Bronchial lymph node (tissue), 1 donor: Measurements from ENCODE around the gene SLC36A1.

GRCh38 chr5:150557078-150558374 is 49.6 kb downstream of the NDST1 start:
- PRO-cap: no peak

GRCh38 chr5:150603036-150603705 is 37.3 kb upstream of the SYNPO start:
- PRO-cap: no peak

- PRO-cap: no peak
Measured at GRCh38 chr5:150610904-150611607, 29.4 kb upstream of the SYNPO start.

- PRO-cap: unidirectional peak, minus-strand start at chr5:150626065; bidirectional peak, plus-strand start at chr5:150626387, minus-strand start at chr5:150626233; unidirectional peak, minus-strand start at chr5:150626534
Measured at GRCh38 chr5:150625947-150626825, 14.3 kb upstream of the SYNPO start.

DNA sequence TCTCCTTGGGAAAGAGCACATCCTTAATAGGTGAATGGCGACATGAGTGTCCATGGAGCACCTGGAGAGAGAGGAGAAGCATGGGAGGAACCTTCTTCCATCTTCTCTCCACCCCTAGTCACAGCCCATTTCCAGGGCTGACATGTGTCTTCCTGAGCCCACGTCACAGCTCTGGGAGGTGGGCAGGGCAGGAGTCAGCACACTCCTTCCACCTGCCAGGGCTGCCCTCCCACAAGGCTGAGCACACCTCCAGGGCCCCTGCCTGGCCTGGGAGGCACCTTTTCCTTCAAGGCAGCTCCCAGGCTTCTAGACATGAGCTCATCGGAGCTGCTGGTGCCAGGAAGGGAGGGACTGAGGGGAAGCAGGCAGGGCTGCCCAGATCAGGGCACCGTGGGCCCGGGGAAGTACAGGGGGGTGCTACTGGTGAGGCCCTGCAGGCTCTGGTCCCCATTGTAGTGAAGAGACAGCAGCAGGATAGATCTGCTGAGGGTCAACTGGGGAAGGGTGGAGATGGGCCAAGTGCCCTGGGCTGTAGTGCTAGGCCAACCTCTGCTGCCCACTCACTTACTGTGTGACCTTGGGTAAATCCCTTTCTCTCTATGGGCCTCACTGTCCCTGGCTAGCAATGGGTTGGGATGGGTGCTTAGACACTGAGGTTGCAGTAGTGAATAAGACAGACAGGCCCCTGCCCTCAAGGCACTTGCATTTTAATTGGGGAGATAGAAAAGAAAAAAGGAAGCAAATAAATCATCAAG is 13.5 kb upstream of the SYNPO start:
- PRO-cap: unidirectional peak, minus-strand start at position 120 of the sequence

DNA sequence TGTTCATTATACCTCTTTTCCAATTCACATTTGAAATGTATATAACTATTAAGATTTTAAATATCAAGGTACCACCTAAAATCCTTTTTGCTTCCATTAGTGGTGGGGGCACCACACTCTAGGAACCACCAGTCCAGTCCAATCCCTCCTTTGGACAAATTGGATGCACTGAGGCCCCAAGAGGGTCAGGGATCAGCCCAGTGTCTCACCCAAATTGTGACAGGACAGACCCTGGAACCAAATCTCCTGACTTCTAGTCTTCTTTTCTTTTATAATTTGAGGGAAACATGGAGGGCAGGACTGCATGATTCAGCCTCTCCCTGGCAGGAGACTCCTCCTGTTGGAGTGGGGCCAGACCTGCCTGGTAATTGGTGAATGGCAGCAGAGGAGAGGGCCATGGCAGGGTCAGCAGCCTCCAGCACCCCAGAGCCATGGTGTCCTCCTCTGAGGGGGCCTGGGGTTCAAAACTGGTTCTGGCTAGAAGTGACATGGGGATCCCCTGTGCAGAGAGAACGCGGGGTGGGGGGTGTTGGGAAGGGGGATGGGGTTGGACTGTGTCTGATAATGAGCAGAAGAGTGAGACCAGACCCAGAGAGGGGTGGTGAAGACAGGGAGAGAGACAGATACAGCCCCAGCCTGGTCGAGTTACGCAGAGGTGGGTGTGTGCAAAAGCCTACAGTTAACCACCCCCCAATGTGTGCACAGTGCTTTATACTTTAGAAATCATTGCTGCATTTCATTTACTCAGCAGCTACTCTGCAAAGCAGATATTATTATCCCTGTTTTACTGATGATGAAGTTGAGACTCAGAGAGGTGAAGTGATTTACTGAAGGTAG is 4.0 kb upstream of the SYNPO start:
- PRO-cap: no peak

DNA sequence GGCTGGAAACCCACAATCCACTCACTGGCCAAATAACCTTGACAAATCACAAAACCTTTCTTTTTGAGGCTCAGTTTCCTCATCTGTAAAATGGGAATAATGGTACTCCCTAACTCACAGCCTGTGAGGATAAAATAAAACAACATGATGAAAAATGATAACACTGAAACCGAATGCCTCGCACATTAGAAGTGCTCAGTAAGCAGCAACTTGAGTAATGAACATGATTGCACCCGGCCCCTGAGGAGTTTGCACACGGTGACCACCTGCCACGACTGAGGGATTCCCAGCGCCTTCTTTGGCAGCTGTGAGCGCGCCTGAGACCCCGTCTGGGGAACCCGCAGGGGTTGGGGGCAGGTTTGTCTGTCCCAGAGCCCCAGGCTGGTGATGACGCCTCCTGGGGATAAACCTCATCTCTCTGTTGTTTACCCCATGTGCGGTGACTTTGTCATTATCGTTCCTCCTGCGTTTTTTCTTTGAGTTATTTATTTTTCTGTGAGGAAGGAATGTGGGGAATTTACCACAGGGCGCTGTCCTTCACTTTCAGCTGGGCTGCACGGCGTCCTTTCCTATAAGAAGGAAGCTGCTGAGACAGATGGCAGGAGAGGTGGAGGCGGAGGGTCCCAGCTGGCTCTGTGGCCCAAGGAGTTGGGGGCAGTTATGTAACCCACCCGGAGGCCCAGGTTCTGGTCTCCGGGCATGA is 3.1 kb upstream of the SYNPO start:
- PRO-cap: no peak

DNA sequence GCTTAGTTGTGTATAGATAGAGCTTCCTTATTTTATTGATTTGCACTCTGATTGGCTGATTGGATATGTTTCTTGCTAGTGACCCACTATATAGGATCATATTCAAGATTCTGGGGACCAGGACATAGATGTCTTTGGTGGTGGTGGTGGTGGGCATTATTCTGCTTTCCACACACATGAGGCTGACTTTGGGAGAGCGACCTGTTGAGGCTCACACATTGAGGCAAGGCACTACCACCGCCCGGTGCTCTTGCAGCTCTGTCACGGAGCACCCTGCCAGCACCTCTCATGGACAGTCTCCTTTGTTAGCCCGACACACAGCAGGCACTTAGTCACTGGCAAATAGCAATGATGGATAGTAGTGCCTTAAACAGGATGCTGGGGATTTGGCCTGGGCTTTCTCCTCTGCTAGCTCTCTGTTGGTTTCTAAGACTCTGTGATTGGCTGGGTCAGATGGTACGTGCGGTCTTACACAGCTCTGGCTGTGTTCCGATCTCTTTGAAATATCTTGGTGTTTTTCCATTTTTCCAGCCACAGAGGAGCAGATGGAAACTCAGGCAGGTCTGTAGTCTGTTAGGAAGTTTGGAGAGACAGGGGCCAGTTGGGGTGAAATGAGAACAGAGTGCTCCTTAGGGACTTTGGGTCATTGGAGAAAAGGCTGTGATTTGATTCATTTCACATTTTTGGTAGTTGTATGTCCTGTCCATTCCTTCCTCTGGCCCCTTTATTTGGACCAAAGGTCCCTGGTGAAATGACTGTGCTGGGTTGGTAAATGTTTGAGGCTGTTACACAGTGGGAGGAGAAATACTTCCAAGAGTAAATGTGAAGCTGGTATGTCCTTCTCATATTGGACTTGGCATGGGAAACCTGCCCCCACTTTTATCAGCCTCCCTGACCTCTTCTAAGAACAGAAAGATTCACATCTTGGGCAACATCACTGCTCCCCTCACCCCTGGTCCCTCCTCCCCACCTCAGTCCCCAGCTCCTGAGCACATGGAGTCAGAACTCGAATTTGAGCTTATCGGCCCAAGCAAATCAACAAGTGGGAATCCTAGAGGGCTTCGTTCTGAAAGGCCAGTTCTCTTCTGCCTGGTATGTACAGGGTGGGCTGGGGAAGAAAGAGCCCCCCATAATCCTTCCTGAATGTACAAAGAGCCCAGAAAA is 3.3 kb downstream of the SMIM3 start:
- PRO-cap: bidirectional peak, plus-strand start at position 536 of the sequence, minus-strand start at position 275 of the sequence

- PRO-cap: no peak
Measured at GRCh38 chr5:150999995-151000412, 20.4 kb upstream of the GPX3 start.

DNA sequence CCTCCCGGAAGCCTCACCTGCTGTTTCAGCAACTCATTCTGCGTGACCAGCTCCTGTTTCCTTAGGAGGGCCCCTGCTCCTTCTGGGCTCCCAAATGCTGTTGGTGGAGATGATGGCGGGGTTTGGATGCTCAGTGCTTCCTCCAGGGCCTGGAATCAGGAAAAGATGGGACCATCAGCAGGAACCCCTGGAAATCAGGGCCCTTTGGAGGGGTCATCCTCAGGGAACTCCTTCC is 16.3 kb downstream of the GPX3 start:
- PRO-cap: no peak

GRCh38 chr5:151215174-151215702 is 8.7 kb downstream of the CCDC69 start:
- PRO-cap: no peak

DNA sequence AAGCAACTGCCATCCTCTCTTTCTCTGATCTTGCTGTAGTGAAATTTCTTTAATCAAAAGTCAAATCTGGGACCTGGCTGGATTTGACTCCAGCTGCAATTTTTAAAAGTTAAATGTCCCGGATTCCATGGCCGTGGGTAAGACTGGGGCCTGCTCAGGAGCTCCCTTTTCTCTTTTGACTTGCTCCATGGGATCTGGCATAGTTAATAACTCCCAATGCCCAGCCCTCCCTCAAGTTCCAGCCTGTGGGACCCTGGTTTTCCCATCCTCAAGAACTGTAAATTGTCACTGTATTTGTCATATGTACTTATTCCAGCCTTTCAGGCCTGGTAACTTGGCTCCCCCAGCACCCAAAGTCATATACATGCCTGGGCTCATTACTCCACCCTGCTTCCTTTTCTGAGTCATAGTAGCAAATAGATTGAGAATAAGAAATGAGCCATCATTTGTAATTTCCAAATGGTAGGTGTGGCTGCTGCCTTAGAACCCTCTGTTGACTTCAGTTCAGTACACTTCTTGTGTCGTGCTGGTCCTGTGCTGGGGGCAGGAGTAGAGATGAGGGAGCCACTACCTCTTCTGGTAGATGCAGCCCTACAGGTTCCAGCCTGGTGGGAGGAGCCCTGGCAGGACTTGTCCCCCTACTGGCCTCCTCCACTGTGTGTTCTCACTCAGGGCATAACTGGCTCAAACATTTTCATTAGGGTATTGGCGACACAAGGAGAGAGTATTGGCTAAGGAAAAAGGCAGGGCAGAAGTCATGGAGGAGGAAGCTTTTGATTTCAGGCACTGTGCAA is 11.0 kb downstream of the GM2A start:
- PRO-cap: no peak

GRCh38 chr5:151447144-151447978 is at the start of gene SLC36A1:
Gene SLC36A1 (plus strand): TSS chr5:151447603.
- PRO-cap: unidirectional peak, plus-strand start at chr5:151447630

DNA sequence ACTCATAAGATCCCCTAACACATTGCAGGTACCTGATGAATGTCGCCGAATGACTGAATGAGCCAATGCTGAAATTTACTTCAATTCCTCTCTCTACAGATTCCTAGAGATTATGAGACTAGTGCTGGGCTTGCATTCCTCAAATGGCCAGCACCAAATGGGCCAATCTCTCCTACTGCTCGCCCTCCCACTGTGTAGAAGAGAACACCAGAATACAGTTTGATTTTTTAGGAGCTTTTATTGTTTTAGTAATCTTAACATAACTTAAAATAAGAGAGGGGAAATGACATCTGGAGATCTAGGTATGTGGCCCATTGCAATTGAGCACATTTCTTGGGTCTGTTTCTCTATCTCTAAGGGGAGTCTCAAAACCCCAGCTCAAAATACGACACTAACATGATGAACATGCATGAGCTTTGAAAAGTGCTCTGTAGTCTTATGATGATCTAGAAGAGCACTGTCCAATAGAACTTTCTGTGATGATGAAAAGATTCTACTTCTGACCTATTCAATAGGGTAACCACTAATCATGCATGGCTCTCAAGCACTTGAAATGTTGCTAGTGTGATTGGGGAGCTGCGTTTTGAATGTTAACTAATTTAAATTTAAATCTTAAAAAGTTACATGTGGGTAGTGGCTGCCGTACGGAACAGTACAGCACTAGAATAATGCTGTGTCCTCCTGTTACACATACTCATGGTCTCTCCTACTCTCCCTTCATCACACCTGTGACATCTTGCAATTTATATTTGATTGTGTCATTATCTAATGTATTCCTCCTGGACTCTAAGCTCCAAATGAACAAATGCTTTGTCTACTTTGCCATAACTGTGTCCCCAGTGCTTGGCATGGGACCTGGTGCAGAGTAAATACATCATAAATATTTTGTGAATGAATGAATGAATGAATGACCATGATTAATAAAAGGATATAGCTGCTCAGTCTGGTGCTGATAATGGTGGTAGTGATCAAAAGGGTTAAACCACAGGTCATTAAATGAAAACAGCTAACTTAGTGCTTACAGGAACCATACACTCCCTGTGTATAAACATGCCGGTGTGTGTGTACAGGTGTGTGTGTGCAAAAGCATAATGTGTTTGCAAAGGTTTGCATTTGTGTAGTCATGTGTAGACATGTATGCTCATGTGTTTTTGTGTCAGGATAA is 25.1 kb downstream of the SPARC start:
- PRO-cap: no peak

DNA sequence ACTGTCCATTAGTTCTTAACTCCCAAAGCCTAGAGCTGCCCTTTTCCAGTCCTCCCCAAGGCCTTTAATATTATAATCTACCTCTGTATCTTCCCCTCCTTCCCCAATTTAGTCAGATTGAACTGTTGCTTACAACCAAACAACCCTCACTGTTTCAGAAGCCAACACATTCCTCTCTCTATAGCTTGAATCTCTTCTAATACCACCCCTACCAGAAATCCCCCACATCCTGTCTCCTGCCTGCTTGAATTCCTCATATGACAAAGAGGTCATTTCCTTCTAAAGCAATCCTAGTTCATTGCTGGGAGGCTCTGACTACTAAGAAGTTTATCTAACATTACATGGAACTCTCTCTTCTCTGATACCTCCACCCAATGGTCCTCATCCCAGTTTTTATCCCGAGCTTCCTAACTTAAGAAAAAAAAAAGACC is 11.1 kb downstream of the SPARC start:
- PRO-cap: bidirectional peak, plus-strand start at position 298 of the sequence, minus-strand start at position 151 of the sequence

GRCh38 chr5:151679478-151679798 is 7.3 kb downstream of the SPARC start:
- PRO-cap: bidirectional peak, plus-strand start at chr5:151679717, minus-strand start at chr5:151679602

DNA sequence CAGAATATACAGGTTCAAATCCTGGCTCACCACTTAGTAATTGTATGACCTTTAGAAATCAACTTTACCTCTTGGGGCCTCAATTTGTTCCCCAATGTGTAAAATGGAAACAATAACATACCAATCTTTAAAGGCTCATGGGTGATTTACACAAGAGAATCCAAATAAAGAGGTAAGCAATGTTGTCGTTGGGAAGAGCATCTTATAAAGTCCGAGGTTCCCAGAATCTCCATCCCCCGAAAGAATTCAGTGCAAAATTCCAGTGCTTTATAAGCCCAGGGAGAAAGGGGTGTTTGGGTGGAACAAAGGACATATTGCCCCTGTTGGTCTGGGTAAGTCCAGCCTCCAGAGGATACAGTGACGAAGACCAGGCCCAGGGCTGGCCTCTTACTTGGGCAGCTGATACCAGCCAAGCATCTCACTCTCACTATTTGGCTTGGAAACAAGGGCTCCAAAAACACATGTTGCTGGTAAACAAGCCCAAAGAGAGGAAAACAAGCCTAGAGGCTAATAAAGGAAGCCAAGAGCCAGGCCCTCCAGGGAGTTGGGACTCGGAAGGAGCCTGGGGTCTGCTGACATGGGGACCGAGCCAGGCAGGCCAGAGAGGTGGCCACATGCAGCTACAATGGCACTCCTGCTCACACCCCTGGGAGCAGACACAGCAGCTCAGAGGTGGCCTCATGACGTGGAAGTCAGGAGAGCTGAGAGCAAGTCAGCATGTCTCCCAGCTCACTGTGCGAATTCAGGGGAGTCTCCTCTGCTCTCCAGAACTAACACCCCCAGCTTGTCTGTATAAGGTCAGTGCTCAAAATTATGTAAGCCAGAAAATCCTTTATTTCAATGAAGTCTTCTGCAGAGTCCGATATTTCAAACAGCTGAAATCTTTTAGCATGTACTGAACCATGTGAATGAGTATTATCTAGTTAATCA is 5.8 kb downstream of the SPARC start:
- PRO-cap: bidirectional peak, plus-strand start at position 732 of the sequence, minus-strand start at position 426 of the sequence

DNA sequence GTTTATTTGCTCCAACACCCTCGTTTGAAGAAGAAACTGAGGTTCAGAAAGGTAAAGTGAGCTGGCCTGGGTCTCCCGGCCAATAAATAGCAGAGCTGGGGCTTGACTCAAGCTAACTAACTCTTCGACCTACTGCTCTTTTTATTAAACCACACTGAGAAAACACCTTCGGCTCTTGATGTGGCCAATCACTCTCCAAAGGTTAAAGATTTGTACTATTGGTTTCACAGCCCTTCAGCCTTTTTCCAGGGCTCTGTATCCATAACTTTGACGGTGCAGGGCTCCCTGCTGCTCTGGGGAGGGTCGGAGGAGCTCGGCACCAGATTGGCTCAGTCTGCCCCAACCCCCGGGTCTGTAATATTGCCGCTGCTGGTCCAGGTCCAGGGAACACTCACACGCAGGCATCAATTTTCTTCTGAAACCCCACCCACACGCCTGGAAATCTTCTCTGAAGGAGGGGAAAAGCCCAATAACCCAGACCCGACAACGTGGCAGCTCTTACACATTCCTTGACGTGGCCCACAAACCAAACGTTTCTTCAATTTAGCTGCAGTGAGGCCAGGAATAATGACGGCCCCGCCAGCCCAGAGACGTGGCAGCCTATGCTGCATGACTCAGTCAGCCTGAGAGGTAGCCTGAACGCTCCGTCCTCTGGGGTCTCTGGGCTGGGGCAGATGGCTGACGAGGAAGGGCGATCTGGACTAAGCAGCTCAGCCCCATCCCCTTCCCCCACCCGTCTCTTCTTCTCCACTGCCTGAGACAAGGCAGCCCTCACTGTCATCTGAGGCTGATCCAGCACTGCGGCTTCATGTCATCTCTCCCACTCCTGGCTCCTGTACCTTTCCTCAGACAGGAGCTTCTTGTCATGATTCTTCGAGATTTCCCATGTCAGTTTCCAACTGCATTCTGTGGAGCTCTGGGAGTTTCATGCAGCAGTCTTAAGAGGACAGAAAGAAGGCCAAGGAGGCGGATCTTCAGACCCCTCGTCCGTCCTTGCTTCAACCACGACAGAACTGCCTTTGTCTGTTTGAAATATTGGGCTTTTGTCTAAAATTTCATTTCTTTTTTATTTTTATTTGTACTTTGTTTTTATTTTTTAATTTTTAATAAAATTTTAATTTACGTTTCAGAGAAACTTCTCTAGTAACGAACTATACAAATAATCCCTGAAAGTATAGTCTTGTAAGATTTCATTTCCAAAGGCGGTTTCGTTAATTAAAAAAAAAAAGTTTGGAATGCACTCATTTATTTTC is 9.9 kb upstream of the SPARC start:
- PRO-cap: unidirectional peak, plus-strand start at position 469 of the sequence

DNA sequence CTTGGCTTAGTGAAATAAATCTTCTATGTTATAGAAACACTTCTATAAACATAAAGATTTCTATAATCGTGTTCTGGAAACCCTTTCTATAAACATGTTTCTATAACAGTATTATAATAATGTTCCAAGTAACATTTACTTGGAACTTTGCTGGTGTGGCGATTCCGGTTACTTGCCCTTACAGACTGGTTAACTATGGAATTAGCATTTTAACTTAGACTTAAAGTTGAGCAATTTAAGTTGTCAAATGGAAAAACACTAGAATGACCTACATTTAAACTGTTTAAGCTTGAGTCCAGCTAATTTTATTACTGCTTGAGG is 1.8 kb downstream of the G3BP1 start:
- PRO-cap: no peak

DNA sequence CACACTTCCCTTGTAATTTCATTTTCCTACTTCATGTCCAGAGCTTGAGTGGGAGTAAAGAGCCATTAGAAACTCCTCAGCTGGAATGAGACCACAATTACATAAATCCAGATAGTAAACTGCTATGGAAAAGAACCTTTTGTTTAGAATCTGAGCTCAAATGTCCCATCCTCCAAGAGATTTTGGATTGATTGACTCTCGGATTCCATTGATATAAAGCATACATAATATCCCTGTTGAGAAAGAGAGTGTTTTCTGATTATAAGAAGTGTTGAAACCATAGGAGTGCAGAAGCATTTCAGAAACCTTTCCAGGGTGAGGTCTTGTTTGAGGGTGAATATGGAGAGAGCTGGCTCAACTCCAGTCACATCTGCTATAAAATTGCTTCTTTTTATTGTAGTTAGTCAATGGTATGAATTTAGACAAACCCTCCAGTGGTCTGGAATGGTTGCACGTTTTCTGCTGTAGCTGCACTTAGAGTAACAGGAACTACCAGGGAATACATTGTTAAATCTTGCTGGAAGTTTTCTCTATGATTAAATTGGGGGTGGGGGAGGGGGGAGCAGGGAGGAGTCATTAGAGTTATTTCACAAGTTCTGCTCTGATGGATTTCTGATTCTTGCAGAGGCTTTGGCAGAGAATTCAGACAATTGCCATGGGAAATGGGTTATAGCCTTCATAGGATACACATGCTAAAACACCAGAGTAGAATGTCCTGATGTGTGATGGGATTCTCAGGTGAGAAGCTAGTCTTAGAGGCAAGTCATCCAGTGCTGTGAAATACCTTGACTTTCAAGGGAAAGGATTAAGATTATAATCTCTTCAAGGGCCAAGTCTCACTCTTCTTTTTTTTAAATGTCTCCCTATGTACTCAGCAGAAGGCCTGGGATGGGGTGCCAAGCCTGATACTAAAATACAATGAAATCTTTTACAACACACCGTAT is 43.9 kb downstream of the G3BP1 start:
- PRO-cap: no peak